Suprapubic skin (tissue), 4 donors: ENCODE data around the gene ATF2.

DNA sequence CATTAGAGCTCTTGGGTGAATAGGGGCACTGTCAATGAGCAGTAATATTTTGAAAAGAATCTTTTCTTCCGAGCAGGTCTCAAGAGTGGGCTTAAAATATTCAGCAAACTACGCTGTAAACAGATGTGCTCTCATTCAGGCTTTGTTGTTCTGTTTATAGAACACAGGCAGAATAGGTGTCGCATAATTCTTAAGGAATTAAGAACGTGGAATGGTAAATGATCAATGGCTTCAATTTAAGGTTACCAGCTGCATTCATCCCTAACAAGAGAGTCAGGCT, 3.3 kb upstream of the CDCA7 start:
- PRO-cap = no peak
- RAMPAGE, long total RNA, 4 experiments = no peak in any of the 4 experiments

GRCh38 chr2:173379211-173379678, 24.6 kb downstream of the CDCA7 start:
- PRO-cap = no peak
- RAMPAGE, long total RNA, 4 experiments = no peak in any of the 4 experiments

GRCh38 chr2:173943156-173943940, 21.8 kb downstream of the SP3 start:
- PRO-cap = no peak
- RAMPAGE, long total RNA, 4 experiments = no peak in any of the 4 experiments

DNA sequence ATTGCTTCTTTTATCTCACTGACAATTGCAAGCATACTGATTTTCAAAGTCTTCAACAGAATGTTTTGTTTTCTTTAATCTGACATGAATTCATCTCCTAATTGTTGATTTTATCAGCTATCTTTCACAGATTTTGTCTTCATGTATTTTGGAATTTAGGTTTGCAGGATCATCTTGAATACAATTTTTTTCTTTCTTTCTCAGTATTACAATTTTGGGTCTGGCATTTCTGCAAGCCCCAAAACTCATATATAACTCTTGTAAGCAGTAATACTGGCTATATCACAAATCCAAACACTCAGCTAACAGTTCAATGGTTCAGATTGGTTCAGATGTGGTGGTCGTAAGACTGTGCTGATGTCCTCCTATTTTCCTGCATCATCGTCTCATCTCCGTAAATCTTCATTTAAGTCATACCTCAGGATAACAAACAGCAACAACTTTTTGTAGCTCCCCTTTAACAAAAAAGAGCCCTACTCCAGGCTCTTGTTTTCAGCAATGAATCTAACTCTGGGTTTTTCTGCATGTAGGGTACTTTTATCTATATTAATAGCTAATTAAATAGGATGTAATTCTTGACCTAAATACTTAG, 17.5 kb downstream of the SP3 start:
- PRO-cap = no peak
- RAMPAGE, long total RNA, 4 experiments = no peak in any of the 4 experiments

- PRO-cap = no peak
- RAMPAGE, long total RNA, 4 experiments = no peak in any of the 4 experiments
These were observed 13.7 kb downstream of the SP3 start for GRCh38 chr2:173951461-173951876.

GRCh38 chr2:173962701-173962996, 2.5 kb downstream of the SP3 start:
- PRO-cap = no peak
- RAMPAGE, long total RNA, 4 experiments = no peak in any of the 4 experiments

DNA sequence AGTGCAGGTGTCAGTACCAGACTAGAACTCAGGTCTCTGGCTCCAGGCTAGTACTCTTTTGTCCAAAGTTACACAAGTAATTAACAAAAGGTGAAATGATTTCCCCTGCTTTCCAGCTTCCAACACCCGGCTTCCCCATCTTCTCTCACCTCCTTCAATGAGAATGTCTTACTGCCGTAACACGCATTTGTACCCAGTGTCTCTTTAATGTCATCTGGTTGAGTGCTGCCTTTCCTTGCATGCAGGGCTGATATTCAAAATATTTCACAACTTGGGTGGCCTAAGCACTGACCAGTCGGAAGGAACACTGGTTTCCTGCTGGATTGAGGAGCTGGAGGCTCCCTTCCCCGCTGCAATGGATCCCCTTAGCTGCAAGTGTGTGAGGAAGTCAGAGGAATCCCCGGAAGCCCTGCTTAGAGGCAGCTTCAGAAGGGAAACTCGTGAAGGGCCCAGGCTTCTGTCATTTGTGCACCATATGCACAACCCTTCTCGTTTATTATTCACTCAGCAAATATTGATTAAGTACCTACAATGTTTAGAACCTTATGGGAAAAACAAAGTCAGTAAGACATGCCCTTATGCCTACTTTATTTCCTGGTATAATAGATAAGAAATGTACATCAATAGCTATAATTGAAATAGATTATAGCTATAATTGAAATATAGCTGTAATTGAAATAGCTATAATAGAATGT, 33.2 kb upstream of the SP3 start:
- PRO-cap = no peak
- RAMPAGE, long total RNA, 4 experiments = no peak in any of the 4 experiments

DNA sequence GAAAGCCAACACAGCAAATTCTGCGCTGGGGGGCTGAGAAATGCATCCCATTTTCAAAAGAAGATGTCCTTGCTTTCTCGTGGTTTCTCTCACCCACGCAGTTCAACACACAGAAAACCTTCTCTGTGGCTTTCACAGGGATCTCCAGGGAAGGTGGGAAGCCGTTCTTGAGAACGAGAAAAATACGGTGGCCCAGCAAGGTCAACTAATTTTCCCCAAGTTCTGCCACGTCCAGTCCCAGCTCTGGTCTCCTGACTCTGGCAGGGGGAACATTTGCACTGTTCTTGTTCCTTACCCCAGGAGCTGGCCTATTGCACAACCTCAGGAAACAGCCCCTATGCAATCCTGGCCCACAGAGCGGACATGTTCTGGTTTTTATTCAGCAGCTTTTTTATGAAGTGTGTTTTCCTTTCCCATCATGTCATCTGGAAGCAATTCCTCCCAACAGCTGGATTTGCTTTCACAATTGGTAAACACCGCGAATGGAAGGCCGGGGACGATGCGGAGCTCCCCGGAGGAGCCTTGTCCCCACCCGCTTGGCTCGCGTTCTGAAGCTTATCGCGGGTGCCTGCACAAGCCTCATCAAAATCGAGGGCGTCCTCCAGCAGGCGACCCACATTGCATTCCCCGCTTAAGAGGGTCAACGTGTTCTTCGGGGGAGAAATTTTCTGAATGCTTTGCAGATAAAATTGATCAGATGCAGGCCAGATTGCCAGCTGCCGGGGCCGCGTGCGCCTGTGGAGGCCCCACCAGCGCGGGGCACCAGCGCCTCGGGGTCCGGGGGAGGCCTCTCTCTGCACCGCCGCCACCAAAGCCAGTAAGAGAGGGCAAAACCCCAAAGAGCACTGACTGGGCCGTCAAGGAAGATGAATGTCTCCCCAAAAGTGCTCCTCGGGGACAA, 60.1 kb upstream of the SP3 start:
- PRO-cap = bidirectional peak, plus-strand start at position 472 of the sequence, minus-strand start at position 259 of the sequence
- RAMPAGE, long total RNA, 4 experiments = no peak in any of the 4 experiments

DNA sequence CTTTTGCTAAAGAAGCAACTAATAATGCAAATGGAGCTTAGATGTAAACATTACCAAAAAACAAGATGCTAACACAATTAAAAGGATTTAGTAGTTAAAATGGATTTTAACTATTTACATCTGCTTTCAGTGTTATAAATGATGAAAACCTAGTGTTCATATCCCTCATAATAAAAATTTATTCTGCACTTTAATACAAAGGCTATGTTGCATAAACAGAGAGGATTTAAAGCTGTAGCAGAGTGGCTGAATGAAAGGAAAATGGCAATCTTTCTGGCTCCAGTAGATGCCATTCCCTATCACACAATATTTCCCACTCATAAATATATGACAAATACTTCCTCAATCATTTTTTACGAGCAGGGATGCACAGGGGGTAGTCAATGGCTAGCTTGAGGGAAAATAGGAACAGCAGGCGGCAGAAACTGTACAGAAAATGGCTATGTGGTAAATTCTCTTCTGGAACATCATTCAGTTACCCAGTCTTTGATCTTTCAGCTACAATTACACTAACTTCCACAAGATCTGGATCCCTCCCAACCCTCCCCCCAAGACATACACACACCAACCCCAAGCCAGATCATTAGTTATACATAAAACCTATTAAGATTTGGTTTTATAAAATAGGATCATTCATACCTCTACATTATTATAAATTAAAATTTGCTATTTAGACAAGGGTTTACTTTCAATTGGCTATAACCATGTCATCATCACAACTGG, 127.2 kb downstream of the OLA1 start:
- PRO-cap = no peak
- RAMPAGE, long total RNA, 4 experiments = no peak in any of the 4 experiments

DNA sequence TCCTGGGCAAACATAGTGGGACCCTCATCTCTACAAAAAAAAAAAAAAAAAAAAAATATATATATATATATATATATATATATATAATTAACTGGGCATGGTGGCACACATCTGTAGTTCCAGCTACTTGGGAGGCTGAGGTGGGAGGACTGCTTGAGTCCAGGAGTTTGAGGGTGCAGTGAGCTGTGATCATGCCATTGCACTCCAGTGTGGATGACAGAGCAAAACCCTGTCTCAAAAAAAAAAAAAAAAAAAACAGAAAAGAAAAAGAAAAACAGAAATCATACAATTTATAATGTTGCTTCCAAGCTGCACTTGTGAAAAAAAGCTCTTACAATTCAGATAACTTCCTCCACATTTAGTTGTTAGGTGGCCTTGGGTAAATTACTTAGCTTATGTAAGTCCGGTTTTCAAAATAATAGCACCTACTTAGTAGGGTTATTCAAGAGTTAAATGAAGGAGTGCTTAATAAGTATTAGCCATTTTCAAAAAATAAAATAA, 2.5 kb downstream of the WIPF1 start:
- PRO-cap = no peak
- RAMPAGE, long total RNA, 4 experiments = no peak in any of the 4 experiments

GRCh38 chr2:174606257-174606712, 8.7 kb upstream of the WIPF1 start:
- PRO-cap = no peak
- RAMPAGE, long total RNA, 4 experiments = no peak in any of the 4 experiments

DNA sequence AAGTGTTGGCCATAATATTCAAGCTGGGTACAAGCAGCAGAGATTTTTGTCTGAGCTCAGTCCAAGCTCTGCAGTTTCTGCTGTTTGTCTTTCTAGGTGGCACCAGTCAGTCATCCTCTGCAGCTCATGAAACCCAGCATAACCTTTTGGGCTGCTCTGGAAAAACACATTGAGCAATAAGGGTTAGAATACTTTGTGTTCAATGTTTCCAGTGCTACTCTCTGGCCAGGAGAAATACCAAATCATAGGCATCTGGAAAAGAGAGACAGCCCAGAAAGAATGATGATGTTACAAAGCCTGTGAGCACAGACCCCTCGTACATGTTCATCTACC, 19.5 kb upstream of the WIPF1 start:
- PRO-cap = no peak
- RAMPAGE, long total RNA, 4 experiments = no peak in any of the 4 experiments

DNA sequence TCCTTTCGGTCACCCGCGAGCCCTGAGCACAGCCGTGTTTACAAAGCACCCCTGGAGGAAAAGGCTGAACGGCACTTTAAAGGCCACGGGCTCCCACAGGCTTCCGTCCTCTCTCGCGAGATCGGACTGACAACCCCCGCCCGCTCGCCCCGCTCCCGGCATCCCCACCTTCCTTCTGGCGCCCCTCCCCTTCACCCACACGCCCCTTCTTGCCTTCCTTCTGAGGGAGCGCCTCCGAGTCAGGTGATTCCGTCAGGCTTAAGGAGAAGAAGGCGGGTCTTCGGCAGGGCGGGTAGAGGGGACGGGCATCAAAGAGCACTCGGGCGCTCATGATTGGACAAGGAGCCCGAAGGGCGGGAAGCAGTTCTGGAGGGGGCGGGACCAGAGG, at the start of gene ATF2:
TSS of gene ATF2 (minus strand) at position 131 of the 388 bp plus-strand sequence.
- PRO-cap = bidirectional peak, plus-strand start outside the sequence, minus-strand start at position 128 of the sequence
- RAMPAGE, long total RNA, 4 experiments = start-site peak on the minus strand in 4 of 4 experiments, centred at positions 85 to 220 of the sequence, 18 to 213 reads per replicate

DNA sequence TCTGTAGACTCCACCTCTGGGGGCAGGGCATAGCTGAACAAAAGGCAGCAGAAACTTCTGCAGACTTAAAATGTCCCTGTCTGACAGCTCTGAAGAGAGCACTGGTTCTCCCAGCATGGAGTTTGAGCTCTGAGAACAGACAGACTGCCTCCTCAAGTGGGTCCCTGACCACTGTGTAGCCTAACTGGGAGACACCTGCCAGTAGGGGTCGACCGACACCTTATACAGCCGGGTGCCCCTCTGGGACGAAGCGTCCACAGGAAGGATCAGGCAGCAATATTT, 44.0 kb downstream of the LNPK start:
- PRO-cap = no peak
- RAMPAGE, long total RNA, 4 experiments = no peak in any of the 4 experiments

DNA sequence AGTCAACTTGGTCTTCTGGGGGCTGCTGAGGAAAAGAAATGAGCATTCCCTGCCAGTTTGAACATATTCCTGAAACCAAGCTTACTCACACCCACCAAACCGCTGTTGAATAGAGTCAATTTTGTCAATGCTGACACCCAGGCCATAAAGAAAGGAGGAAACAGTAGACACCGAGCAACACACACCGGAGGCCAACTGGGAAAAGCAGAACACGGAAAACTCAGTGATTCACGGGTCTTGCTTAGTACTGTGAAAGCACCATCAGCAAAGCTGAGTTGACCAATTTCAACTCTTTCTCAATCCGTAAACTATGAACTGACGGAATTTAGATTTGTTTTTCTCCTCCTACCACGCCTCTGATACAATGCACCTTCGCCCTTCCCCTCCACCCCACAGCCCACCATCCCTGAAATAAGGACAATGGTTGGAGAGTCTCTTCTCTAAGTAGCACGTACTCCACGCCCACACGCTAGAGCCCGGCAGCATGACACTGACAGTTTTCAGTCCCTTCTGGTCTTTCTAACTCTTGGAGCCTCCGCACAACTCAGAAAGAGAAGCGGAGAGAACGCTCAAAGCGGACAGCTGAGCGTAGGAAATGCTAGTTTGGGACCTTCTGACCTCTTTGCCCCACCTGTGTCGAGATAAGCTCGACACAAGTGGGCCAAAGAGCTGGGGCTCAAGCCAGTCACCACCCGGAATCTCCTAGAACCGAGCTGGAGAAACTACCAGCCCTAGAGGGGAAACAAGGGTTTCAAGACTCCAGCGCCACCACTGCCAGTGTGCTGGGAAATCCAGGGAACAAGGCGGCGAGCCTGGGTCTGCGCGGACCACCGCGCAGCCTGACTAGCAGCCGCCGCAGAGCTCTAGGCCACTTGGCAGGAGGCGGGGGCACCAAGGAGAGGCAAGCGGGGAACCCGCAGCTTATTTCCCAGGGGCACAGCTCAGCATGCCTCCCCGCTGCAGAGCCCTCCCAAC, 618 bp downstream of the LNPK start:
- PRO-cap = no peak
- RAMPAGE, long total RNA, 4 experiments = no peak in any of the 4 experiments

- PRO-cap = no peak
- RAMPAGE, long total RNA, 4 experiments = start-site peak on the plus strand in 1 of 4 experiments, at chr2:176117359-176117424 at its widest, 9 reads per replicate
These were observed 619 bp downstream of the HOXD10 start for GRCh38 chr2:176116953-176117840.

DNA sequence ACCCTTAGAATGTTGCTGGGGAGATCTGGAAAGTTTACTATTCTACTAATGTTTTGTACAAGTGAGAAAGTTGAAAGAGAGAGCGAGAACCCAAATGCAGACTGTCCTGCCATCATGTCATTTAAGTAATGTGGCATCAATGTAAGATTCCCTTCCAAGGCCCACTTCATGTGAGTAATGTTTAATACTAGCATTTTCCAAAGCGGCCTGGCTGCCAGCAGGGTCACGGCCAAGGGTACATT, 1.9 kb downstream of the HOXD10 start:
- PRO-cap = no peak
- RAMPAGE, long total RNA, 4 experiments = no peak in any of the 4 experiments

DNA sequence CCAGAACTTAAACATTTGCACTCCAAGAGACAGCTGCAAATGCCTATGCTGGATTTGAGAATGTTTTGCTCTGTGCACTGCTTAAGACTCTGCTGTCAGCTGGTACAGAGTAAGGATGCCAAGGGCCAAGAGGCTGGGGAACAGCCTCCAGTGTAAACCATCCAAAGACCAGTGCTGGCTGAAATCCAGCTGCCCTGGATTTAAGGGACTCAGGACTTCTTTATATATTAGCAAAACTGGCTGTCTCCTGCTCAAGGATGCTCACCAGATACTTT, 3.9 kb downstream of the HOXD8 start:
- PRO-cap = no peak
- RAMPAGE, long total RNA, 4 experiments = no peak in any of the 4 experiments

GRCh38 chr2:176148688-176149260, 2.6 kb upstream of the HOXD4 start:
- PRO-cap = no peak
- RAMPAGE, long total RNA, 4 experiments = no peak in any of the 4 experiments

DNA sequence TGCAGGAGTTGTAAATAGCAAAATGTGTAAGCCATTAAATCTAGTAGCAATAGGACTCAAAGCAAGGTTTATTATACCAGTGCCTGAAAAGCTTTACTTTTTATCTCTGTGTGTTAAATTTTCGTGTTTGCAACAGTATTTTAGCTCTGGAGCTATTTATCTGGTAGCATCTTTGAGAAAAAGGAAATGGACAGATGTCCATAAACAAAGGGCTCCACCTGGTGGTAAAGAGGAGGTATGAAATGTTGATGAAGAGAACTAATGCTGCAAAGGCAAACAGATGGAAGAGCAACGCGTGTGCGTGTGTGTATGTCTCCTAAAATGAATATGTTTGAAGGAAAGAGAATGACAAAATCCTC, 383.0 kb downstream of the MTX2 start:
- PRO-cap = no peak
- RAMPAGE, long total RNA, 4 experiments = no peak in any of the 4 experiments